Fallopian tube (tissue), 1 donor: ENCODE measurements around the genes DCT and GPR180.

DNA sequence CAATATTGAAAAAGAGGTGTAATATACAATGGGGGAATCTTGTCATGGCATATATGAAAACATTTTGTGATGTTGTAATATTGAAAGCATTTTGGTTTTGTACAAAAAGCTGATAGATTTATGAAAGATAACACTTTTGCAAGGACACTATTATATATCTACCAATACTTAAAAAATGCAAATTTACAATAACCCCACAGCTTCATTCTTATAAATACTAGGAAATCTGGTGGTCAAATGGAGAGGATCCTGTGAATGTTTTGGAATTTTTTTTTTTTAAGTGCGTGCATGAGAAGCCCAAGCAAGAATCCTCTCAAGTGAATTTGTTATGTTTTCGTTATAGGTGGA lies 1263.0 kb downstream of the SLITRK5 start:
- PRO-cap, result no peak

- PRO-cap, result no peak
Measured at GRCh38 chr13:89402146-89402608, 1731.0 kb downstream of the SLITRK5 start.

DNA sequence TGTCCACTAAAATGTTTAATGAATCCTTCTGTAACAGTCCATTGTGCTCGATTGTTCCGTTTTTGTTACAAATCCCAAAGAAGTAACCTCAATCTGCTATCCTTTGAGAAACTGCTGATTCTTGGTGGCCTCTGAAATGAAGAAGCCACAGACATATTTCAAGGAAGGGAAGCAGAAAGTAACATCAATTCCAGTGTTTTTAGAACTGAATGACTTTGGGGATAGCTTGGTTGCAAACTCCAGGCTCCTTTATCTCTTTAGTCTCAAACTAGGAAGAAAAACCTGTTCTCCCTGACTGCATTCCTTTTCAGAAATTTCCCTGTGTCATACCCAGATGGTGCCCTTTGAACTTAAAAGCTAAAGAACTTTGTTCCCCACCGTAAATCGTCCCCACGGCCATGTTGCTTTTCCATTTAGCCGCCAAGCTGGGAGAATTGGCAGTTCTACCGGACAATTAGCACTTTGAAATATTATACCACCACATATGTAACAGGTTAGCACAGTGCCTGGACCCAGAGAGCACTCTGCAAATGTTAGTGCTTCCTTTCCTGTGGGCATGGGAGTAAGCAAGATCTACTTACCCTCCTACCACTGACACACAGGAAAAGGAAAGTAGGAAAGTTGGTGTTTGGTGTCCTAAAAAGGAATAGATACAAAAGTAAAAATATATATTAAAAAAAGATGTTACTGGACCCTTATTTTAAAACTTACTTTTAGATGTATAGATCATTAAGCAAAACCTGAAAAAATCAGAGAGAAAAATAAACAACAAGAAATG lies 242.9 kb upstream of the GPC5 start:
- PRO-cap, result no peak

GRCh38 chr13:93227177-93227761 lies 662 bp downstream of the GPC6 start:
- PRO-cap, result bidirectional peak, plus-strand start at chr13:93227331, minus-strand start at chr13:93227269; bidirectional peak, plus-strand start at chr13:93227722, minus-strand start at chr13:93227444

DNA sequence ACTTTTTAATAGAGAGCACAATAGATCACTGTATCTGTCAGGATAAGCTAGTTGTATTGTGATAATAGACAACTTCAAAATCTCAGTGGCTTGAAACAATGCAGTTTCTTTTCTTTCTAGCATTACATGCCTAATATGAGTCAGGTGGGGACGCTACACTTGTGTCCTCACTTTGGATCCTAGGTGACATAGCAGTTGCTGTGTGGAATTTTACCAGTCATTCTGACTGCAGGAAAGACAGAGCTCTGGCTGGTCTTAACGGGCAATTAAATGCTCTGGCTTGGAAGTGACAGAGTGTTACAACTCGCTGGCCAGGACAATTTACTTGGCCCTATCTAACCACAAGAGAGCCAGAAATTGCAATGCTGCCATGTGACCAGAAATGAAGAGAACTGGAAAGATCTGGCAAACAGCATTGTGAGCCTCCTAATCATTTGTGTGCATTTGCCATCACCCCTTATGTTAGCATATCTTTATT lies 351.1 kb downstream of the DCT start:
- PRO-cap, result no peak

GRCh38 chr13:94154323-94154676 lies 325.2 kb downstream of the DCT start:
- PRO-cap, result no peak

GRCh38 chr13:94479345-94479904 lies at the start of gene DCT:
Gene DCT, minus strand, starts transcription at chr13:94479682.
- PRO-cap, result no peak

DNA sequence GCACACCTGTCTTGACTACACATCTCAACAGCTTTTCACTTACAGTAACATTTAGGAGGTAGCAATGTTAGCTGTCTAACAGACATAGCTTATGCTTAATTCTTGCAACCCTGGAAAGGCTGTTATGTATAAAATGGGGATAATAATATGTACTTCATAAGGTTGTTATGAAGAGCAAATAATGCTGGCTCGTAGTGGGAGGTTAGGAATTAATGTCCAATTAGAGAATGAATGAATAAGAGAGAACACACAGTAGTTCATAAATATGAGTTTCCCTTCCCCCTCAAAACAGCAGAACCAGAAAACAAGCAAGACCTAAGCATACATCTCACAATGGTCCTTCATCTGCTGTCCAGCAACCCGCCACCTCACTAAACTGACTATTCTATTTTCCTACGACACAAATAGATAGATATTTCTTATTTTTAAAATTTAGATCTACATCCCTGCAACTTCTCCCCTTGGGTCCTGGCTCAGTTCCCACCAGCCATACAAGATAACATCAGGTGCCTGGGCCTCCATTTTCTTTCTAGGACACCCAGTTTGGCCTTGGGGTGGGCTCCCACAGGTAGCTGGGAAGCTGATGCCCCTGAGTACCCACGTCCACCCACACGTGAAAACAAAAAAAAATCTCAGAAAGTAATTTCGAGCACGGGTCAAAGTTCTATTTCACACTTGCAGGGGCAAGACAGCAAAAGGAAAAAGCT lies 47.7 kb downstream of the TGDS start:
- PRO-cap, result no peak

DNA sequence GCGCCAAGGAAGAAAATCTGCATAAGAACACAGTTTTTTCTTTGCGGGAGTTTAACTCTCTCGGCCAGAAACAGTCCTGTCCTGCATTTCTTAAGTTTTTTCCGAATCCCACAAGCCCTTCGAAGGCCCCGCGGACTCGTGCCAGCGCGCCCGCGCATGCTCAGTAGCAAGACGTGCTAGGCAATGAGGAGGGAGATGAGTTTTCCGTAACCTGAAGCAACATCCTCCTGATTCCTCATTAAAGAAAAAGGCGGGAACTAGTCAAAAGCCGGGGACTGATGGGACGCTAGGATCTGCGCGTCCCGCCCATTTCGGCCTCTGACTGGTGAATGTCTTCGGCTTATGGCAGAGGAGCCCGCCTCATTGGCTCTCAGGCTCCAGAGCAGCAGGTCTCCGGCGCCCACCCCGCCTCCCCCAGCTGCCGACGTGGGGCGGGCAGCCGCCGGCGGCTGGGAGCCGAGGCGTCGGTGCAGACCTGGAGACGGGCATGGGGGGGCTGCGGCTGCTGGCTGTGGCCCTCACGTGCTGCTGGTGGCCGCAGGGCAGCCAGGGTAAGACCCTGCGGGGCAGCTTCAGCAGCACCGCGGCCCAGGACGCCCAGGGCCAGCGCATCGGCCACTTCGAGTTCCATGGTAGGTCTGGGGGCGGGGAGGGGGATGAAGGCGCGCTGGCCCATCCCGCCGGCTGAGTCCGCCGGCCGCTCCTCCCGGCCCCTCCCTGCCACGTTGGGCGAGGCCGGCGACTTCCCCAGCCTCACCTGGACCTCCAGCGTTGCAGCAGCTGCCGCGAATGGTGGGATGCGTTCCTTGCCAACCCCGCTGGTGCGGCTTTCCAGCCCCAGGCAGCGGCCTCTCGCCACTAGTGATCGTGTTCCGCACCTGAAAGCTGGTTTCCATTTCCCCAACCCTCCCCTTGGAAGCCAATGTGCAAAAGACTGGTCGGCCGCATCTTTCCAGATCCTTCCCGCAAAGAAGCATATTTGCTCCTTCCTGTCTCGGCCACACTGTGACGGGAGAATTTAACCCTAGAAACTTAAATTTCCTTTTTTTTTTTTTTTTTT lies at the start of gene GPR180:
Gene GPR180, plus strand, starts transcription at position 417 of the 1,060 bp plus-strand sequence.
- PRO-cap, result bidirectional peak, plus-strand start at position 480 of the sequence, minus-strand start at position 158 of the sequence

GRCh38 chr13:94850367-94850617 lies 137.9 kb upstream of the SOX21 start:
- PRO-cap, result no peak

- PRO-cap, result no peak
Measured at GRCh38 chr13:94860795-94861627, 148.7 kb upstream of the SOX21 start.

GRCh38 chr13:95234419-95235127 lies 66.7 kb downstream of the ABCC4 start:
- PRO-cap, result no peak

GRCh38 chr13:95273373-95274666 lies 27.4 kb downstream of the ABCC4 start:
- PRO-cap, result no peak

GRCh38 chr13:95278559-95278931 lies 22.7 kb downstream of the ABCC4 start:
- PRO-cap, result unidirectional peak, plus-strand start at chr13:95278821

- PRO-cap, result no peak
Measured at GRCh38 chr13:95301998-95302389, 743 bp upstream of the ABCC4 start.

DNA sequence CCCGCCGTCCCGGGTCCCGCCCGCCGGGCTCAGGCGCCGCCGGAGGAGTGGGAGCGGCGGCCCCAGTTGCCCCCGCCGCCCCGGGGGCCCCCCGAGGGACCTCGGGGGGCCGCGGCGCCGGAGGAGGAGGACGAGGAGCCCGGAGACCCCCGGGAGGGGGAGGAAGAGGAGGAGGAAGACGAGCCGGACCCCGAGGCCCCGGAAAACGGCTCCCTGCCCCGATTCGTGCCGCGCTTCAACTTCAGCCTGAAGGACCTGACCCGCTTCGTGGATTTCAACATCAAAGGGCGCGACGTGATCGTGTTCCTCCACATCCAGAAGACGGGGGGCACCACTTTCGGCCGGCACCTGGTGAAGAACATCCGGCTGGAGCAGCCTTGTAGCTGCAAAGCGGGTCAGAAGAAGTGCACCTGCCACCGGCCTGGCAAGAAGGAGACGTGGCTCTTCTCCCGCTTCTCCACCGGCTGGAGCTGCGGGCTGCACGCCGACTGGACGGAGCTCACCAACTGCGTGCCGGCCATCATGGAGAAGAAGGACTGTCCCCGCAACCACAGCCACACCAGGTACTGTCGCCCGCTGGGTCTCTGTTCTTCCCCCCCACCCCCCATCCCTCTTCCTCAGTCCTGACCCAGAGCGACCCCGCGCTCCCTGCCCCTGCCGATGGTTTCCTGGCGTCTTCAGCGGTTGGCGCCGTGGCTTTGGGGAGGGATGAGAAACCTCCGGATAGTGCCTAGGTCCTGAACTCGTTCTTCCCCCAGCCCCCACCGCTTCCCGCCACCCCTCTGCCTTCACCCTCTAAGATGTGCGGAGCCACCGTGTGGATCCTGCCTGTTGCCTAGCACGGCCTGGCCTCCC lies 1.3 kb downstream of the HS6ST3 start:
- PRO-cap, result no peak

DNA sequence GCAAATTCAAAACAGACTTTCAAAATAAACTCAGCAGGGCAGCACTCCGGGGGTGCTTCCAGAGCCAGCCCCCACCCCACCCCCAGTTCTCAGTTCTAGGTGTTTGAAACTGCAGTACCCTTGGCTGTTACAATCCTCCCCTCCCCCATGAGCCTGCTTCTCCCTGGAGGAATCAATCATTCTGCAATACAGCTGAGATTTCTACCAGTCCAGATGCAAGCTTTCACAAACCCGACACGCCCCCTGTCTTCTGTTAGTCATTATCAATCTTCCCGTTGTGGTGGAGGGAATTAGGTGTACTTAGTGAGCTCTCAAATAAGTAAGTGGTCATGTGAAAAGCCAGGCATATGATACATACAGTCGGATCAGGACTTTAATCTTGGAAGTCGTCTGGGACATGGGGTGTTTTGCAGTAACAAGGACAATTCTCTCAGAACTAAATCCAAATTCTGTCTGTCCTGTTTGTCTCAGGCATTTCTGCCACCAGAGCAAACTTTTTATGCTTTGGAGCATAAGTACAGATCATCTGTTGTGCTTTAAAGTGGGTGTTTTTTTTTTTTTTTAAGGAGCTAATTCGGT lies 96.7 kb upstream of the MBNL2 start:
- PRO-cap, result no peak

DNA sequence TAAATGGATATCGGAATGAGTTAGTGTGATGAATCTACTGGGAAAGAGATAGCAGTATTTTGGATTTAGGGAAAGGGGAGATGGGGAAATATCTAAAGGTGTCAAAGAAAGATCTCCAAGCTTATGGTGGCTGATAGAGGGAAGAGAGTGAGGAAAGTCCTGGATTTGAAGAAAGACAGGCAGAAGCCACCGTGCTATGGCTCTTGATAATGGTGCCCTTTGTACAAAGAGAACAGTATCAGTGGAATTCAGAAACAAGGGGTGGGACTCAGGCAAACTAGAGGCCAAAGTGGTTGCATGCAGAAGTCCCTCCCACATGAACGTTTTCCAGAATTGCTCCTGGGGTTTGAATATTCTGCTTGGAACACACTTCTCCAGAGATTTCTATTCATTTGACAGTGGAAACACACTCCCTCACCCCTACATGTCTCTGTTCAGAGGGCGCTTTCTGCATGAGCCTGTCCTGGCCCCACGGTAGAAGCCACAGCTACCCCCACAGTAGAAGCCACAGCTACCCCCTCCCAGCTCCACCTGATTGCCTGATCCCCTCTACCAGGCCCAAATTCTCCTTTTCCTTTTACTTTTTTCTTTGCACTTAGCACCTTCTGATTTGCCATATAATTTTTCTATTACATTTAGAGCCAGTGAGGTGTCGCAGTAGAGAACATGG lies 10.1 kb upstream of the MBNL2 start:
- PRO-cap, result no peak

GRCh38 chr13:97288301-97288979 lies 66.3 kb downstream of the MBNL2 start:
- PRO-cap, result no peak

GRCh38 chr13:97367457-97368021 lies 66.4 kb upstream of the RAP2A start:
- PRO-cap, result no peak